ENCODE measurements around the genes SLCO1A2 and ETNK1.

- RRBS, 2 experiments: no CpG with 5 or more reads among the region's 2 CpGs
CAGE:
- cytosol, long polyA minus RNA: no peak
- cytosol, long polyA plus RNA: no peak
- long polyA plus RNA: no peak
- nucleus, long polyA minus RNA: no peak
- nucleus, long polyA plus RNA: no peak
Measured at GRCh38 chr12:19249097-19249526, 119.6 kb downstream of the PLEKHA5 start.

DNA sequence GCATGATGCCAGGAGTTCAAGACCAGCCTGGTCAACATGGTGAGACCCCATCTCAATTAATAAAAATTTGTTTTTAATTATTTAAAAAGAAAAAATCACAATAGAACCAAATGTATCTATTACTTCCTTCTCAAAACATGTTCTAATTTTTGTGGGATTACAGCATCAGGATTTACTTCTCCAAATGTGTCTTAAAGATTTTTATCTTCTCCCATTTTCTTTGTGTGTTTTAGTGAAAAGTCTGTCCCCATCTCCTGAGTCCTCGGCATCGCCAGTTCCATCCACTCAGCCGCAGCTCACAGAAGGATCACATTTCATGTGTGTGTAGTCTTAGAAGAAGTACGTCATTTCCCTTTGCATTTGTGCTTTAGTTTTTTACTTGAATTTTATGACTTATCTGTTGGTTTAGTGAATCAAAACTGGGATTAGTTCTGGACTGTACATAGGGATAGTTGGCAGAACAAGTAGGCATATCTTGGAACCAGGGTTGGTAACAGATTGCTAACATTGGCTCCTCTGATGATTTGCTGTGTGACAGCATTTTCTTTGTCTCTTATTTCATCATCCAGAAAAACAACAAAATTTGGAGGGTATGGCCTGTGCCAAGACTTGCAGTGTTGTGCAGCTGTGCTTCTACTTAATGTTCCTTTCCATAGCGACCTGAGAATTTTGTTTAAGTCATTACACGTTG lies 69.7 kb upstream of the AEBP2 start:
- RRBS, 2 experiments: no CpG with 5 or more reads among the region's 6 CpGs
CAGE:
- cytosol, long polyA minus RNA: no peak
- cytosol, long polyA plus RNA: no peak
- long polyA plus RNA: no peak
- nucleus, long polyA minus RNA: no peak
- nucleus, long polyA plus RNA: no peak

DNA sequence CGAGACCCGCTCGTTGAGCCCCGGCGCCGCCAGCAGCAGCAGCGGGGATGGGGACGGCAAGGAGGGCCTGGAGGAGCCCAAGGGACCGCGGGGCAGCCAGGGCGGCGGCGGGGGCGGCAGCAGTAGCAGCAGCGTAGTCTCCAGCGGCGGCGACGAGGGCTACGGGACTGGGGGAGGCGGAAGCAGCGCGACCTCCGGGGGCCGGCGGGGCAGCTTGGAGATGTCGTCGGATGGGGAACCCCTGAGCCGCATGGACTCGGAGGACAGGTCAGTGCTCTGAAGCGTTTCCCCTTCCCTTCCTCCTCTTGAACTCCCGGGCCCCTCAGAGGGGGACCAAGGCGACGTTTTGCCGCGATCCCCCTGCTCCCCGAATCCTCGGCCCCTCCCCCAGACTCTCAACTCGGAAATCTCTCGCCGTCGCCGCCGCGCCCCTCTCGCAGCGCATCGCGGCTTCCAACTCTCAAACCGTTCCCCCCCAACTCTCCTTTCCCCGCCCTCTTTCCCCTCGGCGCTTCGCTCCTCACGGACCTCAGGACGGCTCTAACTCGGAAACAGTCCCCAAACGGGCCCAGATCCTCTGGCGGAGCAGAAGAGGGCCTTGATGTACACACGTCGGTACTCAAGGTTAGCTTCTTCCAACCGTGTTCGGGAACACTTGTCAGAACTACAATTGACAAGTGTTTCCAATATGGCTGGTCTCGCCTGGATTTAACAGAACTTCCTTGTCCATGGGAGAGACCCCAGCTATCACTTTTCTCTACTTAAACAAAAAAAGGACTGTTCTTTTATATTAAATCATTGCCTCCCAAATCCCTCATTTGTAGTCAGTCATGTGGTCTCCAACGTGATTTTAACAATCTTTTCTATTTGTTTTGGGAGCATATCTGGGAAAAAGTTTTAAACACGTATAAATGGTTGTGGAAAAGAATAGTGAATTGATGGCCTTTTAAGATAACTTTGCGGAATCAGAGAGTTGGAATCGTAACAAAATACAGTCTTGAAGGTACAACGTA lies 1.1 kb downstream of the AEBP2 start:
- RRBS, 2 experiments: no CpG with 5 or more reads among the region's 69 CpGs
CAGE:
- cytosol, long polyA minus RNA: no peak
- cytosol, long polyA plus RNA: no peak
- long polyA plus RNA: no peak
- nucleus, long polyA minus RNA: no peak
- nucleus, long polyA plus RNA: no peak

DNA sequence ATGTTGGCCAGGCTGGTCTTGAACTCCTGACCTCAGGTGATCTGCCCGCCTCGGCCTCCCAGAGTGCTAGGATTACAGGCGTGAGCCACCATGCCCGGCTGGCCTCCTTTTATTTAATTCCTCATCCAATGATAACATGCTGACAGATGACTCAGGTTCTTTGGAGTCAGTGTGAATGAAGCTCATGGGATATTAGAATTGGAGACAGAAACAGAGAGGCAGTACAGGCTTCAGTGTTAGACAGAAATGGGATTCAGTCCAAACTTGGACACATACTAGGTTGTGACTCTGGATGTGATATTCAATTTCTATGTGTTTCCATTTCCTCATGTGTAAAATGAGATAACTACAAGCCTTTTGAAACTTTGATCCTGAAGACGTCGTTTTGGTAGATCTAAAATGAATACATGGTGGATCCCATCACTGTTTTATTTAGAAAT lies 47.3 kb downstream of the PDE3A start:
- RRBS, 2 experiments: no CpG with 5 or more reads among the region's 6 CpGs
CAGE:
- cytosol, long polyA minus RNA: no peak
- cytosol, long polyA plus RNA: no peak
- long polyA plus RNA: no peak
- nucleus, long polyA minus RNA: no peak
- nucleus, long polyA plus RNA: no peak

GRCh38 chr12:21334652-21335089 lies at the start of gene SLCO1A2:
Gene SLCO1A2, minus strand, starts transcription at chr12:21334917.
- RRBS, 2 experiments: no CpG with 5 or more reads among the region's 1 CpG
CAGE:
- cytosol, long polyA minus RNA: no peak
- cytosol, long polyA plus RNA: no peak
- long polyA plus RNA: no peak
- nucleus, long polyA minus RNA: no peak
- nucleus, long polyA plus RNA: no peak

GRCh38 chr12:21509897-21510311 lies 8.3 kb downstream of the GOLT1B start:
- RRBS, 2 experiments: no CpG with 5 or more reads among the region's 2 CpGs
CAGE:
- cytosol, long polyA minus RNA: no peak
- cytosol, long polyA plus RNA: no peak
- long polyA plus RNA: no peak
- nucleus, long polyA minus RNA: no peak
- nucleus, long polyA plus RNA: no peak

- RRBS, 2 experiments: 3 to 4% methylated on average over 29 of the region's 65 CpGs
CAGE:
- cytosol, long polyA minus RNA: no peak
- cytosol, long polyA plus RNA: no peak
- long polyA plus RNA: no peak
- nucleus, long polyA minus RNA: no peak
- nucleus, long polyA plus RNA: no peak
Measured at GRCh38 chr12:21527202-21528330, 1.5 kb downstream of the SPX start.

DNA sequence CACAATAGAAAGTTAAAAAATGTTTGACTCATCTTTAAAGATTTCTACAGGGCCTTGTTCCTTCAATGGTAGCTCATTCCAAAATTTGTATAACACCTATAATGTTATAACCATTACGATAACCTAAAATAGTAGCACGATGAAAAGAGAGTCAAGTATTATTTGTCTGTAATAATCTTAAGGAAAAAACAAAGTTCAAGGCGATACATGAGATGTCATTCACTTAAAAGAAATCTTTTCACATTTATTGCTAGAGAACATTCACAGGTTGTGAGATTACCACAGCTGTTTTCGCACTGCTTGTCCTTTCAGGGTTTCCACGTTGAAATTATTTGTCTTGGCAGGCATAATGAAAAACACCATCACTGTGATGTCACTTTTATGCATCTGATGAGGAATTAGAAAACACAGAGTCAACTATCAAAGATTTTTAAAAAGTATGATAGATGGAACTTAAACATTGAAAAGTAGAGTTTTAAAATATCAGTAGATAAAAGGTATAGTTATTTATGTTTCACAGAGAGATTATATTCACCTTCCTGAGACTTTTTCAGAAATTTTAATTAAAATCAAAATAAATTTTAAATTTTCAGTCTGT lies 34.1 kb downstream of the SPX start:
- RRBS, 2 experiments: no CpG with 5 or more reads among the region's 5 CpGs
CAGE:
- cytosol, long polyA minus RNA: no peak
- cytosol, long polyA plus RNA: no peak
- long polyA plus RNA: no peak
- nucleus, long polyA minus RNA: no peak
- nucleus, long polyA plus RNA: no peak

GRCh38 chr12:21677651-21678013 lies 20.0 kb upstream of the LDHB start:
- RRBS, 2 experiments: no CpG with 5 or more reads among the region's 4 CpGs
CAGE:
- cytosol, long polyA minus RNA: no peak
- cytosol, long polyA plus RNA: no peak
- long polyA plus RNA: no peak
- nucleus, long polyA minus RNA: no peak
- nucleus, long polyA plus RNA: no peak

GRCh38 chr12:22321680-22322008 lies 12.9 kb downstream of the ST8SIA1 start:
- RRBS, 2 experiments: no CpG with 5 or more reads among the region's 2 CpGs
CAGE:
- cytosol, long polyA minus RNA: no peak
- cytosol, long polyA plus RNA: no peak
- long polyA plus RNA: no peak
- nucleus, long polyA minus RNA: no peak
- nucleus, long polyA plus RNA: no peak

DNA sequence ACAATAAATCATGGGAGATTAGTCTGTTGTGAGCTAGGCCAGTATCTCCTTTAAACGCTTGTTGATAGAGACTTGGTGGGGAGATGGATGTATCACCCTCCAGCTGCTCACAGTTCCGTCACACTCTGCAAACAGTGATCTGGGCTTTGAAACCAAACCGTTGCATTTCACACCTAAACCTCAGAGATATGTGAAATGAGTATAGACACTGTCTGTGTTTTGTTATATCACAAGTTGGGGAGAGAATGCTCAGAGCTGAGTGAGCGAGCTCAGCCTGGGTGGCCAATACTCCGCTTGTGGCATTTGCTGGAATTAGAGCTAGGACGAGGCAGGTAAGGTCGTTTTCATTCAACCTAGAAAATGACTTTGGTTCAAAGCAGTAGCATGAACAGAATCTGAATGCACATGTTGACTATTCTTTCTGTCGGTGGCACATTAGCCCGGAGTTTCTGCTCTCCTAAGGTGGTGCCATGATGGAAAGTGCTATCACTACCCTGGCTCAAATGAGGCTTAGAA lies 75.2 kb upstream of the ST8SIA1 start:
- RRBS, 2 experiments: no CpG with 5 or more reads among the region's 9 CpGs
CAGE:
- cytosol, long polyA minus RNA: no peak
- cytosol, long polyA plus RNA: no peak
- long polyA plus RNA: no peak
- nucleus, long polyA minus RNA: no peak
- nucleus, long polyA plus RNA: no peak

GRCh38 chr12:22424176-22424375 lies 89.6 kb upstream of the ST8SIA1 start:
- RRBS, 2 experiments: no CpG with 5 or more reads among the region's 4 CpGs
CAGE:
- cytosol, long polyA minus RNA: no peak
- cytosol, long polyA plus RNA: no peak
- long polyA plus RNA: no peak
- nucleus, long polyA minus RNA: no peak
- nucleus, long polyA plus RNA: no peak

DNA sequence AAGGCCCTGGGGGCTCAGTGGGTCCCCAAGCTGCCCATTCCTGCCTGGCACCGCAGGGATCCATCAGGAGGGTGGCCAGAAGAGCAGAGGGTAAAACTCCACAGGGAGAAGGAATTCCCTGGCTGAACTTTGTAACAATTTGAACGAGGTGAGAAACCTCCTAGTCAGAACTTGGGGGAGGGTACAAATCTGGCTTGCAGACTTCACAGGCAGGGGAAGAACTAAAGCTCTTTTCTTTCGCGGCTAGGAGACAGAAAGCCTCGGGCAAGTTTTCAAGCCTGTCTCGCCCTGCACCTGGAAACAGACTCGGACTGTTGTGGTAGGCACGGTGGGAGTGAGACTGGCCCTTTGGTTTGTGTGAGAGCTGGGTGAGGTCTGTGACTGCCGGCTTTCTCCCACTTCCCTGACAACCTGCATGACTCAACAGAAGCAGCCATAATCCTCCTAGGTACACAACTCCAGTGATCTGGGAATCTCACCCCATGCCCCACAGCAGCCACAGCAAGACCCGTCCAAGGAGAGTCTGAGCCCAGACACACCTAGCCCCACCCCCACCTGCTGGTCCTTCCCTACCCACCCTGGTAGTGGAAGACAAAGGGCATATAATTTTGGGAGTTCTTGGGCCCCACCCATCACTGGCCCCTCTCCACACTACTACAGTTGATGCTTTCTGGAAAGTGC lies 102.6 kb upstream of the ST8SIA1 start:
- RRBS, 2 experiments: no CpG with 5 or more reads among the region's 10 CpGs
CAGE:
- cytosol, long polyA minus RNA: no peak
- cytosol, long polyA plus RNA: no peak
- long polyA plus RNA: no peak
- nucleus, long polyA minus RNA: no peak
- nucleus, long polyA plus RNA: no peak

DNA sequence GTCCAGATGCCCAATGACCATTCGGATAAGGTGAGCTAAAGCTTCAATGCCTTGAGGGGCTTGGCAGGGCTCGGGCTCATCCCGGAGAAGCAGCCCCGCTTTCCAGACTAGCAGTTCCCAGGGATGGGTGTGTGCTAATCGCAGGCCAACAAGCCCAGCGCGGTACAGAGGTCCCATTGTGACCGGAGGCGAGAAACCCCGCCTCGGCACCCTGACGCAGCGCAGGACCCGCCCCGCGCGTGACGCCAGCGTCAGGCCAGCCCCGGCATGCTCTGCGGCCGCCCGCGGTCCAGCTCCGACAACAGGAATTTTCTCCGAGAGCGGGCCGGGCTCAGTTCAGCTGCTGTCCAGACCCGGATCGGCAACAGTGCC lies at the start of gene ETNK1:
ETNK1 (plus strand) TSS at position 275 of the 372 bp plus-strand sequence.
- RRBS, 2 experiments: under 1 to 1% methylated on average over 26 of the region's 30 CpGs
CAGE:
- cytosol, long polyA minus RNA: start-site peak on the plus strand centred at position 313 of the sequence, 45 bp wide, 953 reads
- cytosol, long polyA plus RNA: no peak
- long polyA plus RNA: start-site peak on the plus strand centred at position 302 of the sequence, 31 bp wide, 224 and 255 reads in 2 replicates
- nucleus, long polyA minus RNA: start-site peak on the plus strand centred at position 304 of the sequence, 39 bp wide, 55 reads
- nucleus, long polyA plus RNA: start-site peak on the plus strand centred at position 276 of the sequence, 57 bp wide, 570 and 769 reads in 2 replicates

GRCh38 chr12:23803219-23804104 lies 146.0 kb downstream of the SOX5 start:
- RRBS, 2 experiments: no CpG with 5 or more reads among the region's 2 CpGs
CAGE:
- cytosol, long polyA minus RNA: no peak
- cytosol, long polyA plus RNA: no peak
- long polyA plus RNA: start-site peak on the minus strand at chr12:23803627-23803650, 10 and 6 reads in 2 replicates
- nucleus, long polyA minus RNA: no peak
- nucleus, long polyA plus RNA: start-site peak on the minus strand at chr12:23803423-23803652, 26 and 42 reads in 2 replicates

- RRBS, 2 experiments: no CpG with 5 or more reads among the region's 7 CpGs
CAGE:
- cytosol, long polyA minus RNA: no peak
- cytosol, long polyA plus RNA: no peak
- long polyA plus RNA: no peak
- nucleus, long polyA minus RNA: no peak
- nucleus, long polyA plus RNA: no peak
Measured at GRCh38 chr12:24069651-24070294, 120.3 kb upstream of the SOX5 start.

- RRBS, 2 experiments: no CpG with 5 or more reads among the region's 5 CpGs
CAGE:
- cytosol, long polyA minus RNA: no peak
- cytosol, long polyA plus RNA: no peak
- long polyA plus RNA: no peak
- nucleus, long polyA minus RNA: no peak
- nucleus, long polyA plus RNA: no peak
Measured at GRCh38 chr12:24078017-24078883, 128.8 kb upstream of the SOX5 start.

- RRBS, 2 experiments: no CpG with 5 or more reads among the region's 9 CpGs
CAGE:
- cytosol, long polyA minus RNA: no peak
- cytosol, long polyA plus RNA: no peak
- long polyA plus RNA: no peak
- nucleus, long polyA minus RNA: no peak
- nucleus, long polyA plus RNA: no peak
Measured at GRCh38 chr12:24476235-24476957, 472.5 kb downstream of the BCAT1 start.

- RRBS, 2 experiments: no CpG with 5 or more reads among the region's 5 CpGs
CAGE:
- cytosol, long polyA minus RNA: no peak
- cytosol, long polyA plus RNA: no peak
- long polyA plus RNA: no peak
- nucleus, long polyA minus RNA: no peak
- nucleus, long polyA plus RNA: no peak
Measured at GRCh38 chr12:24500630-24501140, 448.2 kb downstream of the BCAT1 start.

- RRBS, 2 experiments: no CpG with 5 or more reads among the region's 3 CpGs
CAGE:
- cytosol, long polyA minus RNA: no peak
- cytosol, long polyA plus RNA: no peak
- long polyA plus RNA: no peak
- nucleus, long polyA minus RNA: no peak
- nucleus, long polyA plus RNA: no peak
Measured at GRCh38 chr12:24538047-24538403, 410.9 kb downstream of the BCAT1 start.